Cardiac atrium fibroblast (primary cell): Measurements from ENCODE around the gene RPL17.

GRCh38 chr18:47710339-47710730 is 220.1 kb downstream of the SMAD2 start:
- RAMPAGE, long total RNA: no peak

DNA sequence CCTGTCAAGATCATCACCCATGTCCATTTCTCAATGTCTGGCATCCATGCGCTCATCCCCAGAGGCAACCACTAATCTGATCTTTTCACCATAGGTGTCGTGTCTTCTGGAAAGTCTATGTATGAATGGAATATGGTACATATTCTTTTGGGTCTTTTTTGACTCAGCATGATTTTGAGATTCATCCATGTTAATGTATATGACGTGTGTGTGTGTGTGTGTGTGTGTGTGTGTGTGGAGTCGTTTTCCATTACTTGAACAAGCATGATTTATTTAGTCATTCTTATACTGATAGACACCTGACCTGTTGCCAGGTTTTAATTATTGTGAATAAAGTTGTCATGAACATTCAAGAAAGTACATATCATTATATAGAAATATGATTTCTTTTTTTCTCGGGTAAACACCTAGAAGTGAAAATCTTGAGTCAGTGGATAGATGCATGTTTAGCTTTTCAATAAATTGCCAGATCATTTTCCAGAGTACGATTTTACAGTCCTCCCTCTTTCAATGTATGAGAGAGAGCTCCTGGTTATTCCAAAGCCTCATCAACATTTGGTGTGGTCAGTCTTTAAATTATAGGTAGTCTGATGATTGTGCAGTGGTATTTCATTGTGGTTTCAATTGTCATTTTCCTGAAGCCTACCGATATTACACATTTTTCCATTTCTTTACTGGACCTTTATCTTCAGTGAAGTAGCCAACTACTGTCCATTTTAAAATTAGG is 51.0 kb downstream of the SMAD2 start:
- RAMPAGE, long total RNA: no peak

GRCh38 chr18:48007577-48008910 is 77.6 kb upstream of the SMAD2 start:
- RAMPAGE, long total RNA: no peak

DNA sequence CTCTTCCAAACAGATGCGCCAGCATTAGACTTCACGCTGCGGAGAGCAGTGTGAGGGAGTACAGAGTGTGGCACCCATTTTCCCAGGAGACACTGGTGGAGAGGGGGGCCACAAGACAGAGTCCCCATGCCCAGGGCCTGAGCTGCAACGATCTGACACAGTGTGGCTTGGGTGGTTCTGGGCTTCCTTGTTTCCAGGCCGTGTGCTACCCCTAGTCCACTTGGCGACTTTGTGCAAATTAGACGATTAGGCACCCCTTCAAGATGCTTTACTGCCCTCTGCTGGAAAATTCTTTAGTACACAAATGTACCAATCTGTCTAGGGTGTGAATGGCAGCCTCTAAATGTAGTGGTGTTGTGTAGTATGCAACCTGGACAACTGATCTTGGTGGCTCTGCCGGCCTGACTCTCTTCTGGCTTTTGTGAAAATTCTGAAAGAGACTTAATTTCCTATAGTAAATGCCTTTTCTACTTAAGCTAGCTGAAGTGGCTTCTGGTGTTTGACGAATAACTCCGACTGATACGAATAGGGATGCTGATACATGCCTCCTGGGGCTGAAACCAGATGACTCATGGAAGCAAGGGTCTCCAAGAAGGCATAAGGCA is 92.2 kb upstream of the SMAD2 start:
- RAMPAGE, long total RNA: no peak

- RAMPAGE, long total RNA: no peak
These were observed 109.8 kb upstream of the SMAD2 start for GRCh38 chr18:48039820-48041167.

DNA sequence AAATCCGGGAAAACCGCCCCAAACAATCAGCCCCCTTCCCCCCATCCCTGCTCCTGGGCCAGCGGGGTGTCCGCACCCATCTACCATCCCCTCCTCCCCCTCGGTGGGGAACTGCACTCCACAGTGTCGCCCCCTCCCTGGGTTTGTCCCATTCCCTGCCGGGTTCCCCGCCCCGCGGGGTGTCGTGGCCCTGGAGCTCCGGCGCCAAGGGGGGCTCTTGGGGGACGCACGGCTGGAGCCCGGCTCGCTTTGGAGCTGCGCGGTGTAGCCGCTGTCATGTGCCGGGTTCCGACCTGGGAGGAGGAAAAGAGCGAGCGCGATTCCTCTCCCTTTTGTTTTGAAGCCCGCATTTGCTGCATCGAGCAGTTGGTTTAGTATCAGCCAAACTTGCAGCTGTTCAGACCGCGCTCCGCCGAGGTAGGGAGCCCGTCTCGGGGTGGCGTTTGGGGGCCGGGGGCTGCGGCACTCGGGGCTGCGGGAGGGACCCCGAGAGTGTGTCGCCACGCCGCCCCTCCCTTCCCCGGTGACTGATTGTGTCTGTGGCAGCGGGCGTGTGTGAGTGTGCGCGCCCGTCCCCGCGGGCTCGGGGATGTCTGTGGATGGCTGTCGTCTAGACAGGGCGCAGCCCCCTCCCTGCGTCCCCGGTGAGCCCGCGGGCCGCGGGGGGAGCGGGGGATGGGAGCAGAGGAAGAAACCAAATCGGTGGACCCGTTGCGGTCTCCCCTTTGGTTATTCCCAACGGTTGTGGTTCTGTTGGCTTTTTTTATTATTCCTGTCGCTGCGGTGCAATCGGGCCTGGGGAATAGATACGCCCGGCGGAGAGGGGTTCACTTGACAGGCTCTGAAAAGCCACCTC is 812 bp downstream of the CTIF start:
- RAMPAGE, long total RNA: no peak

- RAMPAGE, long total RNA: no peak
These were observed 2.4 kb downstream of the CTIF start for GRCh38 chr18:48541010-48541882.

DNA sequence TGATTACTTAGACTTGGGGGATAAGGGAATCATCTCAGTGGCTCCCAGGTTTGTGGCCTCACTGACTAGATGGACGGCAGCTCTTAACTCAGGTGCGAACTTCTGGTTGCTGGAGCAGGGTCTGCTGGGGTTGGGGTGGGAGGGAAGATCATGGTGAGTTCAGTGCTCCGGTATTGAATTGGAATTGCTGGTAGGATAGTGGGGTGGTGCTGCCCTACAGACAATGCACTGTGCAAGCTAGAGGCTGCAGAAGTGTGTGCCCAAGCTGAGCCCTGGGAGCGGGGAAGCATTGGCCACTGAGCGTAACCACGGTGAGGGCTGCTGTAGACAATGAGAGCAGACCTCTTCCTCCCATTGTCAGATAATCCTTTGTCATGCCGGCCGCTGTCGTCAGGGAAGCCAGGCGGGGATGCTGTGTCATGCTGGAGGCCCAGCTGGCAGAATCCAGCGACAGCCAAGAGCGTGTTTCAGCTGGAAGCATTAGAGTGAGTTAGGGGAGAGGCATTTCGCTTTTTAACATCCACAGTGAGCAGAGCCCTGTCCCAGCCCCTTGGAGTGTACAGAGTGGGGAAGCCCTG is 6.8 kb downstream of the CTIF start:
- RAMPAGE, long total RNA: no peak

DNA sequence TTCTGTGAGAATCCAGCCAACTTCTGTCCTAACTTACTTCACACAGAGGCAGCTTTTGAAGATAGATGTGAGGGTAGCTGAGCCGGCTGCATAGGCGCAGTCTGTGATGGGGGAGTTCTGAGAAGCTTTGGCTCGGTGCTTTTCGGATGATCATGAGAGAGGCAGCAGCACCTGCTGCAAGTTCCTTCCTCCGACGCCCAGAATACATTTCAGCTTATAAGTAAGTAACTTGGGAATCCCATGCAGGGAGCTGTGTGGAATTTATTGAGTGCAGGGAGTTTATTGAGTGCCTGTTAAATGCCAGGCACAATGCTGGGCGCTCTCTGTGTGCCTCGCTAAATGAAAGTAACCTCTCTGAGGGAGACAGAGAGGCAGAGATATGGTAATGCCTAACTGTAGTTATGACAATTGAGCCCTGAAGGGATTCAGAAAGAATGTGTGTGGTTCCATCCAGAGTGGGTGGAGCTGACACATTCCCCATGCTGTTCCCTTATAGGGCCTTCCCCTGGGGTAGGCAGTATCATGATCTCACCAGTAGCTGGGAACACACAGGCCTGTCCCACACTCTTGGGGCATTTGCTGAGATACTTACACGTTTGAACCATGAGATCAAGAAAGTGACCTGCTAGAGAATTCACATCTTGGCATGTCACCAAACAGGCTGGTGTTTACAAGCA is 9.0 kb downstream of the CTIF start:
- RAMPAGE, long total RNA: no peak

GRCh38 chr18:48613354-48614218 is 74.8 kb downstream of the CTIF start:
- RAMPAGE, long total RNA: no peak

DNA sequence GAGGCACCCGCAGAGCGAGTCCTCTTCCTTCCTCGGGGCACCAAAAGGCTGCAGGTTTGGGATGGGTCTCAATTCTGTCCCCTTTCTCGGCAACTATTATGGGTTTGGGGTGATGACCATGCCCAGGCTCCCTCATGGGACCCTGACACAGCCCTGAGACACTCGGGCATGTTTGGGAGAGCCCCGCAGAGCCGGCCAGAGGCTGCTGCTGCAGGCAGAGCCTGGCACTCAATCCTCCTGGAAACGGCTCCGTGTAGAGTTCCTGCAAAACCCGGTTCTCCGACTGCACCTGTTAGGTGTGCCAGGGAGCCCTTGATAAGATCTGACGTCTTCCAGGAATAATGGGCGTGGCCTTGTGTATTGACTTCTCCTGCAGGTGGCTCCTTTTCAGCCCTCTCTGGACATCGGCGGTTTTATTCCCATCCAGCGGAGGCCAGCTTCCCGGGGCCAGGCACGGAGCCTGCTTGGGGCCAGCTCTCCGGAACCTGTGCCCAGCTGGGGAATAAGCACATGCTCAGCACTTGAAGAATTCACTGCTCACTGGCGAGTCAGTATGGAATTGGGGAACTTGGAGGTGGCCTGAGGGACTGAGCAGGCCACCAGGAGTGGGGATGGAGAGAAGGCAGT is 77.2 kb downstream of the CTIF start:
- RAMPAGE, long total RNA: no peak

- RAMPAGE, long total RNA: no peak
These were observed 123.4 kb downstream of the CTIF start for GRCh38 chr18:48662239-48662718.

DNA sequence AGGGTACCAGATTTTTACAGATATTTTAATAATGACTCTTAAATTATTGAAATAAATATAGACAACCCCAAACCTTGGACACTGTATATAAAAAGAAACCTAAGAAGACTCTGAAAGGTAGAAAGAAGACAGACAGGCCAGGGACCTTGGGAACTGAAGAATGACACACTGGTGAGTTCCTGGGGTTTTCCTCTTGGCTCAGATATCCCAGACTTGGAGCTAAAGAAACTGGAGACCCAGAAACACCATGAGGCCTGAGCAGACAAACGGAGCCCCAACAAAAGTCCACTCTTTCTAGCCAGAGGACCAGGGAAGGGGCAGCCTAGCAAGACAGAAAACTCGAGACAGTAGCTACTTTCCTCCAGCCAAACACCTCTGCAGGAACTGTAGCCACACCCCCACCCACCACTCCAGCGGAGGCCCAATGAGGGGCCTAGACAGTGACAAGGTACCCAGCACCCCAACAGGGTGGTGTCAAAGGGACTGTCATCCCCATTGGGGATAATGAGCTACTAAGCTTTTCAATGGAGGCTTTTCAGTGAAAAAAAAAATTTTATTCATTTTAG is 194.9 kb downstream of the SMAD7 start:
- RAMPAGE, long total RNA: no peak

DNA sequence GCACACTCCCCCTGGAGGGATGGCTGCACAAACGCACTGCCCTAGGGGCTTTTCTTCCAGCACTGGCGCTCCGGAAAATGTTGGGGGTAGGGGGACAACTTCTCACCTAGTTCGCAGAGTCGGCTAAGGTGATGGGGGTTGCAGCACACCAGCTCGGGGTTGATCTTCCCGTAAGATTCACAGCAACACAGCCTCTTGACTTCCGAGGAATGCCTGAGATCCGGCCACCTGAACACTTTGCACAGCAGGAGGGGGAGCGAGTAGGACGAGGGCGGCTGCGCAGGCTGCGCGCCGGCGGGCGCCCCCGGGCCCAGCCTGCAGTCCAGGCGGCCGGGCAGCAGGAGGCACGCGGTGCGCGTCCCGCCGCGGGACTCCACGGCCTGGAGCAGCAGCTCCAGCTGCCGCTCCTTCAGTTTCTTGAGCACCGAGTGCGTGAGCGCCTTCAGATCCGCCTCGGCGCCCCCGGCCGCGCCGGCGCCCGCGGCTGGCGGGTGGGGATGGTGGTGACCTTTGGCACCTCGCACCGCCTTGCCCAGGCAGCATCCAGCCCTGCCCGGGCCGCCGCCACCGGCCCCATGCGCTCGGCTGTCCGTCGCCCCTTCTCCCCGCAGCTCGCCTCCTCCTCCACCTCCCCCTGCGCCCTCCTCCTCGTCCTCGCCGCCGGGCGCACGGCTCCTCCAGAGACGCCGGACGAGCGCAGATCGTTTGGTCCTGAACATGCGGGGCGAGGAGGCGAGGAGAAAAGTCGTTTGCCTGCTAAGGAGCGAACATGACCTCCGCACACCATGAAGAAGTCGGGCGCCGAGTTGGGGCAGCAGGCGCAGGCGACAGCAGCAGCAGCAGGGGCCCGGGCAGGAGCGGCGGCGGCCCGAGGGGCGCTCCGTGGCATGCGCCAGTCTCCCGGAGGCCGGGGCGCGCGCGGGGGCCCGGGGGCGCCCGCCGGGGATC is 785 bp downstream of the SMAD7 start:
- RAMPAGE, long total RNA: no peak

GRCh38 chr18:48951571-48951716 is 679 bp upstream of the SMAD7 start:
- RAMPAGE, long total RNA: no peak

- RAMPAGE, long total RNA: start-site peak on the minus strand at chr18:49492442-49492486, 52,447 and 6,677 reads in 2 replicates
These were observed at the start of gene RPL17 for GRCh38 chr18:49491570-49492658. Gene RPL17, minus strand, starts transcription at chr18:49492465.

DNA sequence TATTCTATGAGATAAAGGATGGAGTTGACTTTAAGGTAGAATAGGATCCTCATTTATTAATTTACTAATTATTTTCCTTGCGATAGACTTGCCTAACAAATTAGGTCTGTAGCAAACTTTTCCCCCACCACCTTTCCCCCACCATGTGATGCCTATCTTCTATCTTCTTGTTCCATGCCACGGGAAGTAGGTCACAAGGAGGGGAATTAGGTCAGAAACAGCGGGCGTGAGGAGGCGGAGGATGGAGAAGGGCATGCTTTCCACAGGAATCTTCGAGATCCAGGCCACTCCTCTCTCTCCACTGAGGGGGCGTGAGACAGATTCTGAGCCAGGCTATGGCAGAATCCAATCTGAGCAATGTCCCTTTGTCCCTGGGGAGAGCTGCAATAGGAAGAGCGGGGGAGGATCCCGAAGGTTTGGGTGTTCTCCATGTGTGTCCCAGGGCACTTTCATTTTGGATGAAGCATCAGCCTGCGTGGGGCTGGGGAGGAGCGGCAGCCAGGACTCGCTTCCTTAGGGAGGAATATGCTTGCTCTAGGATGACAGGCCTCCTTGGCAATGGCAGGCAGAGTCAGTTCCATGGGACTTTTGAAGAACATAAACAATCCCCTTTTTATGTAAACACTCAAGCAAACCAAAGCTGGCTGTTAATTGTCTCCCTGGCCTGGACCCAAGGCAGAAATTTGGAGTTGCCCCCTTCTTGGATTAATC is 84.0 kb downstream of the LIPG start:
- RAMPAGE, long total RNA: no peak

DNA sequence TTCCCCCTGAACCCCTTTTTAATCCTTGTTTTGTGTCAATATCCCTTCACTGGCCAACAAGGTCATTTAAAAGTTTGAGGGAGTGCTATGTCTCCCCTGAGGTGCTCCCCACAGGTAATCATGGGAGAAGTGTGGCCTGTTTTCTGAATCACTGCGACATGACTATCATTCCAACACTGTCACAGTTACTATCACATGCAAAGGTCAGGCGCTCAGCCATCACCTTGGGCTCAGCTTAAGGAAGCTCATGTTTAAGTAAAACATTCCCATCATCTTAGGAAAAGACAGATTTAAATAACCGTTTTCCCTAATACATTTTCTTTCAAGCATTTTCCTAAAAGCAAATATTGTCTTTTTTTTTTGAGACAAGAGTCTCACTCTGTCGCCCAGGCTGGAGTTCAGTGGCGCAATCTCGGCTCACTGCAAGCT is 21.0 kb upstream of the ACAA2 start:
- RAMPAGE, long total RNA: no peak

DNA sequence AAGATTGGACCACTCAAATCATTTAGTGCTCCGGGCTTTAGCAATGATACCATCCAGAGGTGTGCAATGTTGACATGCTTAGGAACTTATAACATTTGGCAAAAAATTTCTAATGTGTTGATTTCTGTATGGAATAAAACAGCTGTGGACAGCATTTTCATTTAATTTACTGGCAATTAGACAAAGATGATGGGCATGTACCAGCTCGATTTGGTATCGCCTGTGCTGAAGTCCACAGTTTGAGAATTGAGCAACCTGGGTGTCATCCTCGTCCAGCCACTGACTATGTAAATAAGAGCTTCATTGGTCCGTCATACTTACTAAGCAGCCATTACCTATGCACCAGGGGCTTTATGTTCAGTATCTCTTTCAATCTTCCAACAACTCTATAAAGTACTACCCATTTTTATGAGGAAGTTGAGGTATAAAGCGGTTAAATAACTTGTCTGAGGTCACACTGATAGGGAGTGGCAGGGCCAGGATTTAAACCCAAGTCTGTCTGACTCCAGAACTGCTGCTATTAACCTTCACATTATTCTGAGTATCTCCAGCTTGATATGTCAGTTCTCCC is 24.6 kb upstream of the ACAA2 start:
- RAMPAGE, long total RNA: no peak

DNA sequence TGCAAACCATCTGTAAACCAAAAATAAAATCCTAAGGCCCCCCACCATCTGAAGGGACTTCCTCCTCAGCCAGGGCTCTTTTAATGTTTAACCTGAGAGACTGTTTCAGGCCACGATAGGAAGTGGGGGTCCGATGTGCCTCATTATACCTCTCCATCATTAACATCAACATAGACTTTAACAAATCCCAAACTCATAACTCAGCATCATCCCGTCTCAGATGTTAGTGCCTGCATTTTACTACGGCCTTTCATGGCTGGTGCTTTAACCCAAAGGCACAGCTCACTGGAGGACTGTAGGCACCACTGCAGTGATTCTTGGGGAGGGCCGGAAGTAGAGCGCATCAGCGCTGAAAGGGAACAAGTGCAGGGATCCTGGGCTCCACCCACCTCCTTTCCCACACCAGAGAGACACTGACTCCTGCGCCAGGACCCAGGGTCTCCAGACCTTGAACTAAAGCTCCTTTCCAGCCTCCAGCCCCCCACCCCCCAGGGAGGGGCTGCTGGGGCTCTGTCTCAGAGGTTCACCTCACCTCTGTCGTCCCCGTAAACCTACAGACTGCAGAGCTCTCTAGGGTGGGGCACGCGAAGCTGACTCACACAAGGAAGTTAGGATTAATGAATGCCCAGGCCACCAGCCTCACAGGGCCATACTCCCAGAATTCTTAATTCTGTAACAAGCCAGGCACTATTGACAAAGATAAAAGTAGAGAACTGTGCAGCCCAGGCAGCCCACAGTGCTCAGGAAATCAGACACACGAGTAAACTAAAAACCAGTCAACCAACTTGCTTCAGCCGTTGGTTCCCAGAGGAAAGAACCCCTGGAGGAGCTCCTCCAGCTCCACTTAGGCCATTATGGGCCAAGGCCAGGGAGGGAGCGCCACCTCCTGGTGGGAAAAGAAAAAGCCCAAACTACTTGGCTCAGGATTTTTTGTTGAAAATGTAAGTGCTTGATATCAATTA is 45.0 kb upstream of the ACAA2 start:
- RAMPAGE, long total RNA: no peak